ENCODE results near the gene UBALD2.

DNA sequence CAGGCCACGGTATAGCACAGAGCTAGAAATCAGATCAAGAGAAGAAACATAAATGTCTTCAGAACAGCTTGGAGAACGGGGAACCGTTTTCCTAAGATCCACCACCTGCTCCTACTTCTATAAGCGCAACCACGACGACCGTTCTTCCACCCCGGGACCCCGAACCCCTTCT is 272 bp downstream of the RECQL5 start:
- RRBS: under 1% methylated on average over 2 of the region's 9 CpGs

DNA sequence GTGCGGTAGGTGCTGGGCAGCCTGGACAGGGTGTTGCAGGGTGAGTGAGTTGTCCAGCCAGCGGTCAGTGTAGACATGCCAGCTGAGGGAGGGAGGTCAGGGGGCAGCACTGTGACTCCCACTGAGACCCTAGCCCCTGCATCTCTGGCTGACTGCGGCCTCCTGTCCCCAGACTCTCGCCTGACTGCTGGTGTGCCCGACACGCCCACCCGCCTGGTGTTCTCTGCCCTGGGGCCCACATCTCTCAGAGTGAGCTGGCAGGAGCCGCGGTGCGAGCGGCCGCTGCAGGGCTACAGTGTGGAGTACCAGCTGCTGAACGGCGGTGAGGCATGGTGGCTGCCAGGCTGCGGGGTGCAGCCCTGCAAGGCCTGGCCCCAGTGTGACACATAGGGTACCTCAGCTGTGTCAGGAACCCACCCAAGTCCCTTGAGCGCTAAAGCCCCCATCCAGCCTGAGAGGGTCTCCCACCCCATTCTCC is 9.4 kb downstream of the GALK1 start:
- RRBS: no CpG with 5 or more reads among the region's 16 CpGs

DNA sequence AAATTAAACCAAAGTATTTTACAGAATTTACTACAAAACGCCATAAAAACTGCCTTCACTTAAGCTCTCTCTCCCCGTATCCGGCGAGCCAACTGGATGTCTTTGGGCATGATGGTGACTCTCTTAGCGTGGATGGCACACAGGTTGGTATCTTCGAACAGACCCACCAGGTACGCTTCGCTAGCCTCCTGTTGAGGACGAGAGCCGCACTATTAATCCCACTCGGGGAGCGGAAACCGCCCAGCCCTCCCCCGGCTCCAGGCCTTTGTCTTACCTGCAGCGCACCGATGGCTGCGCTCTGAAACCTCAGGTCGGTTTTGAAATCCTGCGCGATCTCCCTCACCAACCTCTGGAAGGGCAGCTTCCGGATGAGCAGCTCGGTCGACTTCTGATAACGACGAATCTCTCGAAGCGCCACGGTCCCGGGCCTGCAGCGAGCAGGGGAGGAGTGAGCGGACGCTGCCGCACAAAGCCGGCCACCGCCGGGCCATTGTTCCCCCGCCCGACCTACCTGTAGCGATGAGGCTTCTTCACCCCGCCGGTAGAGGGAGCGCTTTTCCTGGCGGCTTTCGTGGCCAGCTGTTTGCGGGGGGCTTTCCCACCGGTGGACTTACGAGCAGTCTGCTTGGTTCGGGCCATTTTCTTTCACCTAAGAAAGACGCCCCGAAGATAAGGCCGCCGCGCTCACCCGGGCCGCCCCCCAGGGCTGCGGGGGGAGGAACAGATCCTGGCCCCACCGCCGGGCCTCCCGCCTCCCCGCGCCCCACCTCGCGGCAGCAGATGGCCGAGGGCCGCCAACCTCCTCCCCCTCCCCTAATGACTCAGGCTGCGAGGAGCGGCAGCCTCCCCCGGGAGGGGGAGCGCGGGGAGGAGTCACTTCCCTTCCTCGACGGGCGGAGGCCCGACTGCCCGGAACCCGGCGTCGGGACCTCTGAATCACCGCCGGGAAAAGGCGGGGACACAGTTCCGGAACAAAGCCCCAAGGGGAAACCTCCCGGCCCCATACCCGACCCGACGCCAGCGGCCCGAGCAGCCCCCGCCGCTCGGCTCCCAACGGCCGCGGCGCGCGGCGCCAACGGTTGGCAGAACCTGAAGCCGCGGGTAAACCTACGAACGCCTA is 683 bp downstream of the H3-3B start:
- RRBS: 1% methylated on average over 51 of the region's 103 CpGs

DNA sequence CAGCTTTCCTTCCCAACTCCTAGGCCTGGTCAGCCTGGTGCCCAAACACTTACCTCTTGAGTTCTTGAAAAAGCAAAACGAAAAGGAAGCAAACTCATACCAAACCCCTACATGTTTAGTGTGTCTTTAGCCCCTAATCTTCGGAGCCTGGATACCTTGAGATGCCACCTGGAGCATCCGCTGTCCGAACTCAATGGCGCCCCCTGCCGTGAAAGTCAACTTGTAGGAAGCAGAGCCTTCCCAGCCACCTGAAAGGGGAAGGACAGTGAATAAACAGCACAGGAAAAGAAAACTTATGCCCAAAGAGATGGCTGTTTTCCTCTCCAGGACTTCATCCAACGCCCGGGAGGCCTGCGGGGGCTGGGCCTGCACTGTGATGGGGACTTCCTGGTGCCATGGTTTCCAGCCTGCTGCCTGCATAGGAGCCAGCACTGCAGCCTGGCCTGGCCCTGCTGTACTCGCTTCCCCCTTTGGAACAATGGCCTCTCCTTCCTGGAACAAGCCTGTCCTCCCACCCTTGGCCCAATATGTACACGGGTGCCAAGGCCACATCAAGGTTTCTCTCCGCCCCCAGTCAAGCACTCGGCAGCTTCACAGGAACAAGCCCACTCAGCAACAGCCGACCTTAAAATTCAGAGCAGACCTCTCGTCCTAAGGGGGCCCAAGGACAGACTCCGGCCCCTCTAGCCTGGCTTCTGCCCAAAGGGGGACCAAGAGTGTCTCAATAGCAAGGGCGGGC is 4.4 kb upstream of the UNC13D start:
- RRBS: no CpG with 5 or more reads among the region's 17 CpGs

DNA sequence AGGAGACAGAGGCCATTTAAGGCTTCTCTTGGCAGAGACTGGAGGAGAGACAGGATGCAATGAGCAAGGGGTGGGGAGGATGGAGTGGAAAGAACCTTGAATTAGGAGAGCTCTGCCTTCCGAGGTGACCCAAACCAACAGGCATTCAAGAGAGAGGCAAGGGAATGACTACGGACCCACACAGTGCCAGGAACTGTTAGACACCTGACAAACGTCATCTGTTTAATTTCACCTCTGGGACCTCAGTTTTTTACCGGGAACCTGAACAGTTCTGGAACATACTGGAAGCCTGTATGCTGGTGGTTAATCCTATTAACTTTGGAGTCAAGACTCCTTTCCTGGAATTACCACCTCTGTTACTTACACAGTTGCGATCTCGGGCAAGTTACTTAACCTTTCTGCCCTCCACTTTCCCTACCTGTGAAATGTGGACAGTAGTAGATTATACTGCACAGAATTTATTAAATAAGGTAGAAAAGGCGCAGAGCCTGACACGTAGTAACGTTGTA is 693 bp downstream of the WBP2 start:
- RRBS: no CpG with 5 or more reads among the region's 9 CpGs

DNA sequence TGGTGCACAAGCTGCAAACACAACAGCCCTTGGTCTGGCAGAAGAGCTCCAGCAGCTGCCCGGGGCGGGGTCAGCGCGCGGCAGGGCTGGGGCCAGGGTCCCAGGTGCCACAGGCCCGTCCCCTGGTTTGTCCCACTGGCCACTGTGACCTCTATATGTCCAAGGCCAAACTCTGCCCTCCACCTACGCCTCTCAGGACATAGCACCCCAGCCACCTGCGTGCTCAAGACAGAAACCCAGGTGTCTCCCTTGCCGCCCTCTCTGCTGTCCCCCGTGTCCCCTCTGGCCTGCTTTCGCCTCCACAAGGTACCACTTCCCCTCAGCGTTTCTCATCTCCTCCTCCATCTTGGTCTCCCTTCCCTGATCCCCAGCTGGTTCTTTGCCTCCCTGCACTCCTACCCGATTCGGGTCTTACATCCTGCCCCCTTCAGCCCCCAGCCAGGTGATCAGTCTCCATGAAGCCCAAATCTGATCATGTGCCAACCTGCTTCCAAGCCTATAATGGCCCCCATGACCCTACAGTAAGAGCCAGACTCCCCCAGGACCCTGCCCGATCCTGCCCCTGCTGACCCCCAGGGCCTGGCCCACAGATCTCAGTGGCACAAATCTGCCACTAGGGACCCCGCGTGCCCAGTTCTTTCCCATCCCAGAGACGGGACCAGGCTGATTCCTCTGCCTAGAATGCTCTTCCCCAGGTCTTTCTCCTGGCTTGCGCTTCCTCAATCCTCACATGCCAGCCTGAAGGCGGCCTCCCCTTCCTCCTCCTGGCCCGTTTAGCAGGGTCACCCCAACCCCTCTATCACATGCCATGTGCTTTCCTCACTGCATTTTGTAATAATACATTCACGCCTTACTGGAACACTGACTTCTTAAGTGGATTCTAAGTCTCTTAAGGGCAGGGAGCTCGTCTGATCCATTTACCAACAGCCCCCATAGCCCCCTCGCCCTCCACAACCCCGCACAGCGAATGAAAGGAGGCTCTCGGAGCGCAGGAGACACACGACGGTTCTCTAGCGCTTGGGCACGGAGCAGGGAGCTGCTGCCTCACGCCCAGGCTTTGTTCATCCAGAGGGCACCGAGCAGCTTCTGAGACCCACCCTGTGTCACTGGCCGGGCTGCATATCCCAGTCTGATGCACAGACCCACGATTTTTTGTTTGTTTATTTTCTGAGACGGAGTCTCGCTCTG is 1.5 kb downstream of the TRIM65 start:
- RRBS: 26% methylated on average over 3 of the region's 38 CpGs

- RRBS: no CpG with 5 or more reads among the region's 9 CpGs
Measured at GRCh38 chr17:75980128-75980596, 1.1 kb downstream of the TEN1 start.

DNA sequence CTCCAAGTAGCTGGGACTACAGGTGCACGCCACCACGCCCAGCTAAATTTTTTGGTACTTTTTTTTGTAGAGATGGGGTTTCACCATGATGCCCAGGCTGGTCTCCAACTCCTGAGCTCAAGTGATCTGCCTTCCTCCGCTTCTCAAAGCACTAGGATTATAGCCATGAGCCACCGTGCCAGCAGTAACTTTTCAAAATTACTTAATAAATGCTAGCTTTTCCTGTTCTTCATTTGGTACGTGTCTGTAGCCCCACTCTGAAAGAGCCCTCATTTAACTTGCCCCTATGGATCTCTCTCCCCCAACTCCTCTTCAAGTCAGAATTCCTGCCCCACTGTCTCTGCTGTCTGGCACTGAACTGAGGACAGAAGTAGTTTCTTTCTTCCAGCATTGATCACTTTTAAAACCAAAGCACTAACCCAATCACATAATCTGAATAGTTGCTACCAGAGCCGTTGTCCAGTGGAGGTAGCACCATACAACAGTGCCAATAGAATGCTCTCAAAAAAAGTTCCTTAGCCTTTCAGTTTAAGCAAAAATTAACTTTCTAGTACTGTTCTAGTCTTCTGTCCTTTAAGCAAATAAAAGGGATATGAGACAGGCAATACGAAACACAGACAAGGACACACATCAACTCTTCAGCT is 16.3 kb downstream of the SRP68 start:
- RRBS: no CpG with 5 or more reads among the region's 7 CpGs

DNA sequence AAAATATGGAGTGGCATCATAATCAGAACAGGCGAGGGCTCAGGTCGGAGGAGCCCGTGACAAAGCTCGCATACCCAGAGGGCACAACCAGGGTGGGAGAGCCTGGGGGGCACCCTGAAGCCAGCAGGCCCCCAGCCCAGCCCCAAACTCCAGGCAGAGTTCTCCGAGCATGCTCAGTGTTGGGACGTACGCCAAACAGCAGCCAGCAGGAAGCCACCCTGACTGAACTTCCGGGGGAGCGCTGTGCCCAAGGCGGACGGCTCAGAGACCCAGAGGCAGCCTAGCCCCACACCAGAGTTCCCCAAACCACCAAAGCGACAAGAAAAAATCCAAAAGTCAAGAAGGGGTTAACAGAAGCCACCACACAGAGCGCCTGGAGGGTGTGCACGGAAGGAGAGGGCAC is 12.1 kb downstream of the EXOC7 start:
- RRBS: no CpG with 5 or more reads among the region's 14 CpGs

GRCh38 chr17:76139727-76140783 is 990 bp downstream of the FOXJ1 start:
- RRBS: 7% methylated on average over 42 of the region's 83 CpGs

DNA sequence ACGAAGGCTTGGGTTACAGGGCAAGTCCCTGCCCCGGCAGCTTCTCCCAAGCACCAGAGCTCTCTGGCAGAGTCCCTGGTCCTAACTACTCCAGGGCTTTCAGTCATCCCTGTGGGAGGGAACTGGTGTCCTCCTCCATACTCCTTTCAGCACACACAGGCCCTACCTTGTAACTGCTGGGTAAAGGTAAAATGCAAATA is 1.6 kb upstream of the RNF157 start:
- RRBS: no CpG with 5 or more reads among the region's 2 CpGs

DNA sequence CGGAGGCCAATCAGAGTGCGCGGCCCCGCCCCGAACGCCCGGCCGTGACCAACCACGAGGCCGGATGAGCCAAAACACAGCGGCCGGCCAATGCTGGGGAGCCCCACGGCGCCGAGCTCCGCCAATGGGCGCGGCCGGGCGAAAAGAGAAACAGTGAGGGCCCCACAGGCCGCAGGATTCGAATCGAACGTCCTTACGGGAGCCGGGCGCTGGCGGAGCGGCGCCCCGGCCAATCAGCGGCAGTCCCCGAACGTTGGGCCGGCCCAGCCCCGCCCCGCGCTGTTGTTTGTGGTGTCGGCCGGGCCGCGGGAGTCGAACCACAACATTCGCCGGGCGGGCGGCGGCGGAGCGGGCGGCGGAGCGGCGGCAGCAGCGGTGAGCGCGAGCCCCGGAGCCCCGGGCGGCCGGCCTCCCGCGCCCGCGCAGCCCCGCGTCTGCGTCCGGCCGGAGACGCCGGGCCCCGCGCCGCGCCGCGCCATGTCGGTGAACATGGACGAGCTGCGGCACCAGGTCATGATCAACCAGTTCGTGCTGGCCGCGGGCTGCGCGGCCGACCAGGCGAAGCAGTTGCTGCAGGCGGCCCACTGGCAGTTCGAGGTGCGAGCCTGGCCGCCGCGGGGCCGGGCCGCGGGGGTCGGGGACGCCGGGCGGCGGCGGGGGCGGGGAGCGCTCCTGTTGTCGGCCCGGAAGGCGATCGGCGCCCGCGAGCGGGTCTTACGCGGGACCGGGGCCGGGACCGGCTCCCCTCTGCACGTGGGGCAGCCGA is at the start of gene UBALD2:
Gene UBALD2, plus strand, starts transcription at position 320 of the 766 bp plus-strand sequence.
- RRBS: 2% methylated on average over 71 of the region's 120 CpGs

DNA sequence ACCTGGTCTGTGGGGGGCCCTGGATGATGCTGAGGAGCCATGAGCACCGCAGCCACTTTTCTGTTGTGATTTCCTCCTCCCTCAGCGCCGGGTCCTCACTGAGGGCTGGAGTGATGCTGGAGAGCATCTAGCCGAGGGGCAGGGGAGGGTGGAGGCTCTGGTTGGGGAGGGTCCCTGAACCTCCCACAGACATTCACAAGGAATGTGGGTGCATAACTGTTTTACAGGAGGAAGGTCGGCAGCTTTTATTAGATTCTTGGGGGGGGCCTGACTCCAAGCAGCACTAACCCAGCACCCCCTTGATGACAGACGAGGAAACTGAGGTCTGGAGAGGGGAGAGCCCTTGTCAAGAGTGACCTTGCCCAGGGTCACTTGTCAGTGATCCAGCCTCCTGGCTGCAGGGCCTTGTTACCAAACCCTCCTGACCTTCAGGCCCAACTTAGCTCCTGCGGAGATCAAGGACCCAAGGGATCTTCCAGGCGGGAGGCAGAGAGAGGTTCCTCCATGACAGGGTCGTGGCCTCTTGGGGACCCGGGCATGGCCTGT is 9.9 kb downstream of the UBALD2 start:
- RRBS: no CpG with 5 or more reads among the region's 10 CpGs

GRCh38 chr17:76275802-76276588 is 10.8 kb downstream of the UBALD2 start:
- RRBS: no CpG with 5 or more reads among the region's 23 CpGs

- RRBS: 64% methylated on average over 15 of the region's 36 CpGs
Measured at GRCh38 chr17:76278735-76279792, 13.9 kb downstream of the UBALD2 start.

DNA sequence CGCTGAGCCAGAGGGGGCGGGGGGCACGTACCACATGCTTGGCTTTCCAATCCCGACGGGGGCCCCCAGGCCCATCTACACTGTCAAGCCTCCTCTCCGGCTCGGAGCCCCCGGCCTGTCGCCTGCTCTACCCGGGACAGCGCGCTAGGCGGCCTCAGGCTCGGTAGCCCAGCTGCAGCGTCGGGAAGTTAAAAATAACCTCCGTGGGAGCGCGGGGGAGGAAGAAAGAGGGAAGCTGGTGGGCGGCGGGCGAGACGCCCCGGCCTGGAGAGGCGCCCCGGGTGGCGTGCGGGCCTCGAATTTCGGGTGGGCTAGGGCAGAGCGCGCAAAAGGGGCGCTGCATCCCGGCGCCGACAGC is 615 bp upstream of the SPHK1 start:
- RRBS: 2% methylated on average over 24 of the region's 36 CpGs

GRCh38 chr17:76500515-76500884 is 723 bp downstream of the RHBDF2 start:
- RRBS: 4% methylated on average over 1 of the region's 10 CpGs

- RRBS: no CpG with 5 or more reads among the region's 4 CpGs
Measured at GRCh38 chr17:76502539-76502972, 1.3 kb upstream of the RHBDF2 start.

GRCh38 chr17:76506335-76506785 is 5.1 kb upstream of the RHBDF2 start:
- RRBS: no CpG with 5 or more reads among the region's 19 CpGs

Measured in zone of skin (tissue), 1 donor.